ENCODE data around the gene HLA-DQB1.

GRCh38 chr6:32271400-32271716 is 47.5 kb upstream of the NOTCH4 start:
- PRO-cap, result no peak

DNA sequence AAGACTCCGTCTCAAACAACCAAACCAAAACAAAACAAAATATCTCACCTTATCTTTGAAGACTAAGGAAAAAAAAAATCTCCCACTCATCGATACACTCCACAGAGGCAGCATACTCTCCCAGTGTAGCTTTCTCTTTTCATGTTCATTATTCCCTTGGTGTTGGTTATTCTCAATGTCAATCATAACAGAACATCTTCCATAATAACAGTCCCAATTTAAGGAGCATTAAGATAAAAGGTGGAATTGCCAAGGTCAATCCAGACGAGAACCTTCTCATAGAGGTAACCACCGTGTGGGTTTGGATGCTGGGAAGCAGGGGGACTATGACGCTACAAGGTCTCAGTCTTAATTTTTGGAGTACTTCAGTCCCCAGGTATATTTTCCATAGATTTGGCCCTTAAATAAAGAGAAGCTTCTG is 1.7 kb downstream of the HLA-DRA start:
- PRO-cap, result no peak

DNA sequence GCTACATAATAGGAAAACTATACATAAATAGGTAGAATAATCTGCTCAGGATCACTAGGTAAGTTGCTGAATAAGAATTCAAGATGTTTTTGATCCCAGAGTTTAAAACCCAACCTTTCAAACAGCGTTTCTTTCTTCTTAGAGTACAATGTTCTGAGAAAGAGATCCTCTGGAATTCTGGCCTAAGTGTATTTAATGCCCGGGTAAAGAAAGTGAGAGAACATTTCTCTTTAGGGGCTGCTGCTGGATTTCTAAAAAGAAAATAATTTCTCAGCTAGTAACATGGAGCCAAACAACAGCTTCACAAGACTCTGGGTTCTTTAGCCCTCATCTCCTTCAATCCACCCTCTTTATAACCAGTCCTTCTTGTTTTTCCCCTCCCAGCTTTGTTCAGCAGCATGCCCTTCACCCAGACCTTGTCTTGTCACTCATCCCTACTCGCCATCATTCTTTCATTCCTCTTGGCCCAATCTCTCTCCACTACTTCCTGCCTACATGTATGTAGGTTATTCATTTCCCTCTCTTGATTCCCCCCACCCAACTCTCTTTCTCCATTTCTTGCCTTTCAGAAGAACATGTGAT is 2.3 kb downstream of the HLA-DRA start:
- PRO-cap, result no peak

GRCh38 chr6:32577360-32578244 is 12.0 kb downstream of the HLA-DRB1 start:
- PRO-cap, result unidirectional peak, minus-strand start at chr6:32577489

DNA sequence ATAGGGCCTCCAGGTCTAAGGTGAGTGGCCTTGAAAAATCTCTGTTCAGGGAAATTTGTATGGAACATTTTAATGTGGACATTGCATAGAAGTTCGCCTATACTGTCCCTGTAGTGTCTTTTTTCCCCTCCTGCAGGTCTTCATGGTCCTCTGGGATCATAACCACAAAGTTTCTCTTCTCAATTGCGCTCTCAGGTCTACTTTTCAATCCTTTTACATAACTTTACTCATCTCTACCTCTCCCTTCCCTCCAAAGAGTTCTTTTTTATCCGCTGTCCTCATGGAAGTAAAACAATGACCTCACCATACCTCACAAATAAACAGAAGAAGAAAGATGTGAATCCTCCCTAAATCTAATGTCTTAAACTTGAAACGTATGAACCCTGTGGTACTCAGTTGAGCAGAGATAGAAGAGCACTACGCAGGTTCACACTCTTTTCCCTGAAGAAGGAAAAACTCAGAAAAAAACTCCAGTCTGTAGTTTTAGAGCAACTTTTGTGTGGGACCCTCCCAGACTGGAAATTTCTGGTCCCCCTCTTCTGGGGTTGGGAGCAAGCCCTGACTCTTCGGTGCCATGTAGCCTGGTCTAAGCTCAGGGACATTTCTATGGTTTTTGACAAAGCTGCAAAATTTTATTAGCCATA is 12.0 kb upstream of the HLA-DQA1 start:
- PRO-cap, result no peak

DNA sequence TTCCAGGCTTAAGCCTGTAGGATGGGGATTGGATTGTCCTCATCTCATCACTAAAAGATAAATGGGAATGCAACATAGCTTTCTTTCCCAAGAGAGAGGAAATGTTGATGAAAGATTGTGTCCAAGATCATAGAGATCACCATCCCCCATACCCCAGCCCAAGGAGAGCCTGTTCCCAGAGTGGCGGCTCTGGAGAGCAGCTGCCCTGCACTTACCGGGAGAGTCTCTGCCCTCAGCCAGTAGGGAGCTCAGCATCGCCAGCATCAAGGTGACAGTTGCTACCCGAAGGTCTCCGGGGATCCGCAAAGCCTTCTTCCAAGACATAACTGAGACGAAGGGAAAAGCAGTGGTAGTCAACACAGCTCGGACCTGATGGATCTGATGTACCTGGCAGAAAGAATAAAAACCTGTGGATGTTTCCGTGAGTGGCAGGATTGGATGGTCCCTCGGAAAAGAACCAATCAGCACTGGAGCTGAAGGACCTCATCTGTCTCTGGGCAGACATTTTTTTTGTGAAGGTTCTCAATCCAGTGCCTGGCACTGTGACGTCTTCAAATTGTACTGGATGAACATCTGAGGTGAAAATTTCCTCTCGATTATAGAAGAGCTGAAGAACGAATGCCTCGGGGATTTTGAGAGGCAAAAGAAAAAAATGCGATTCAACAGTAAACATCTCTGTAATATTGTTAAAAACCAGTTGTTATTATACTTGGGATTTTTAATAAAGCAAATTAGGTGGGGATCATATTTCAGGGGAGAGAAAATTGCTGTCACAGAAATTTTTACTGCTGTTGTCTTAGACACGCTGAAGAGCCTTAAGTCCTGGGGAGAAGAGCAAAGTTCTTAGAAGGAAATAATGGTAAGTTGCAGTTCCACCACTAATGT is at the start of gene HLA-DQB1:
Gene HLA-DQB1 (minus strand): TSS at position 374 of the 885 bp plus-strand sequence.
- PRO-cap, result bidirectional peak, plus-strand start at position 595 of the sequence, minus-strand start at position 374 of the sequence

GRCh38 chr6:32685407-32686299 is 19.2 kb upstream of the HLA-DQB1 start:
- PRO-cap, result no peak

DNA sequence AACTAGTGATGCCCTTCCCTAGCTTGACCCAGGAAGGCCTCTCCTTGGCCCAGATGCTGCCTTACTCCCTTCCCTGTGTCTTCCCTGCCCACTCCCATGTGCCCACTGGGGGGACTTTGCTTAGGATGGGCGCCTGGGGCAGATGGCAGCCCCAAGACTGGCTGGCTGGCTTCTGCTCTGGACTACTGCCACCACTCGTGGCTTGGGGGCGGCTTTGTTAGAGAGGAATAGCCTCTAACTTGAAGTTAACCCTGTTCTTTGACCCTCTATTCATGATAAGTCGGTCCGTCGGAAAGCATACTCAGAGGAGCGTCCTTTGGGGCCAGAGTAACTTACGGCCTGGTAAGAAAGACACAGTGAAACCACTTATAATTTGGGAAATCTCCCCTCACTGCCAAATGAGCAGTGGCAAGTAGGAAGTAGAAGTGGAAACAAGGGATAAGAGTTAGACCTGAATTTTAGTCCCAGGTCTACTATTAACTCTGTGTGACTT is 853 bp downstream of the PSMB9 start:
- PRO-cap, result no peak

DNA sequence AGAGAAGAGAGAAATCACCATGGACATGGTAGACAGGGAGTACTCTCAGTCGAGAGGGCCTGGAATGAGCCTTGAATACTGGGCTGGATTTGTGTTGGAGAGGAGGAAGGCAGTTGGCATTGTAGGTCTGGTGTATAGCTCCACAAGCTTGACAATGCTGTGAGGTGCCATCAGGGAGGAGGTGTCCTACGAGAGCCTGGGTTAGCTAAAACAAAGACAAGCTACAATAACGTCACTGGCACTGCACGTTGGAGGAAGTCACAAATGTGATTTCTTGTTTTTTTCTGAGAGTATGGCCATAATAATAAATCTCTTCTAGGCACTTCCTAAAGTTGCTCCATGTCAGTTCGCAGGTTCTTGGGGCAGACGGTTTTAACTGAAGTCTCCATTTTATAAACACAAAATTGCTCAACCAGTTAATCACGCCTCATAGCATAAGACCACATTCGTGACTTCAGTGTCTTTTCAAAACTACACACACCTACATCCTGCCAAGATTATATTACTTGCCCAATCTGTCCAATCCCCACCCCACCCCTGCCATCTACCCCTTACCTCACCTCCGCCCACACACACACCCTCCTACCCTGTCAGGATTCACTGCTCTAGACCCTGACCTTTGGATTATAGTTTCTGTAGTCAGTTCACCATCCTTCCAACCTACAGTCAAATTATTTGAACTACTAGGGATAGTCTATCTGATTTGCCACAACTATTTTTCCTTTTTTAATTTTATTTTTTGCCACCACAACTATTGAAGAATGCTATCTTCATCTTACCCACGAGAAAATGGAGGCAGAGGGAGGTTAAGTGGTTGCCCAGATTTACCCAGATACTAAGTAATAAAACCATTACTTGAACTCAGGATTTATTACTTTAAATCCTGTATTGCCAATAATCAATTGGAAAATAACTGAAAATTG is 4.5 kb upstream of the HLA-DMB start:
- PRO-cap, result no peak

DNA sequence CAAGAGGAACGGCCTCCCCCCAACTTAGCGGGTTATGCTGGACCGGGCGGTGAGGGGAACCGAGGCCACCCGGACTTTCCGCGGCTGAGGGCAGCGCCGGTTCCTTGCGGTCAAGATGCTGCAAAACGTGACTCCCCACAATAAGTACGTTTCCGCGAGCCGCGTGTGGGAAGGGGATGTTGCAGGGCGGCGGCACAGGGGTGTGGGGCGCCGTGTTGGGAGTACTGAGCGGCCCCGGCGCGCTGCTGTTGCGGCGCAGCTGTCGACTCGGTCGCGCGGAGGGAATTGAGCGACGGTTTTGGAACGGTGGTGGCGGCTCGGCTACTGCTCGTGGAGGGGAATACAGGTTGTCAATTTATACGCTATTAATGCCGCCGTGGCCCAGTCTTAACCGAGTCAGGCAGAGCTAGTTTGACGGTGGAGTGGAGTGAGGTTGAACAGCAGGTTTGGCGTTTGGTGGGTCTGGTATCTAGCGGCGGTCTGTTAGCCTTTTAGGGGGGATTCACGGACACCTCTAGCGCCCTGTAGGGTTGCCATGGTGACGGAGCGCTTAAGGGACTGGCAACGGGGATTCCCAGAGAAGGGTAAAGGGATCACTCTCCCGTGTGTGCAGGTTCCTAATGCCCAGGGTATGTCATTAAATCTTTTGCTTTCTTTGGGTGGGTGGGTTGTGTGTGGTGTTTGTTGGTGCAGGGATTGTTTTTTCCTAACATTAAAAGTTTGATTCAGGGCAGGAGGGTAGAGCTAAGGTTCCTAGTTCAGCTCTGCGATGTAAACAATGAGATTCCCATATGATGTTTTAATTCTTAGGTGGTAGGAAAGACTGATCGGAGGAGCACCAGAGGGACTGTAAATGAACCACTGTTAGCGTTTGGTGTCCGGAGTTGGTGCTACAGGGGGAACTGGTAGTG is 4.6 kb downstream of the BRD2 start:
- PRO-cap, result bidirectional peak, plus-strand start at position 412 of the sequence, minus-strand start at position 117 of the sequence; bidirectional peak, plus-strand start at position 553 of the sequence, minus-strand start at position 482 of the sequence

DNA sequence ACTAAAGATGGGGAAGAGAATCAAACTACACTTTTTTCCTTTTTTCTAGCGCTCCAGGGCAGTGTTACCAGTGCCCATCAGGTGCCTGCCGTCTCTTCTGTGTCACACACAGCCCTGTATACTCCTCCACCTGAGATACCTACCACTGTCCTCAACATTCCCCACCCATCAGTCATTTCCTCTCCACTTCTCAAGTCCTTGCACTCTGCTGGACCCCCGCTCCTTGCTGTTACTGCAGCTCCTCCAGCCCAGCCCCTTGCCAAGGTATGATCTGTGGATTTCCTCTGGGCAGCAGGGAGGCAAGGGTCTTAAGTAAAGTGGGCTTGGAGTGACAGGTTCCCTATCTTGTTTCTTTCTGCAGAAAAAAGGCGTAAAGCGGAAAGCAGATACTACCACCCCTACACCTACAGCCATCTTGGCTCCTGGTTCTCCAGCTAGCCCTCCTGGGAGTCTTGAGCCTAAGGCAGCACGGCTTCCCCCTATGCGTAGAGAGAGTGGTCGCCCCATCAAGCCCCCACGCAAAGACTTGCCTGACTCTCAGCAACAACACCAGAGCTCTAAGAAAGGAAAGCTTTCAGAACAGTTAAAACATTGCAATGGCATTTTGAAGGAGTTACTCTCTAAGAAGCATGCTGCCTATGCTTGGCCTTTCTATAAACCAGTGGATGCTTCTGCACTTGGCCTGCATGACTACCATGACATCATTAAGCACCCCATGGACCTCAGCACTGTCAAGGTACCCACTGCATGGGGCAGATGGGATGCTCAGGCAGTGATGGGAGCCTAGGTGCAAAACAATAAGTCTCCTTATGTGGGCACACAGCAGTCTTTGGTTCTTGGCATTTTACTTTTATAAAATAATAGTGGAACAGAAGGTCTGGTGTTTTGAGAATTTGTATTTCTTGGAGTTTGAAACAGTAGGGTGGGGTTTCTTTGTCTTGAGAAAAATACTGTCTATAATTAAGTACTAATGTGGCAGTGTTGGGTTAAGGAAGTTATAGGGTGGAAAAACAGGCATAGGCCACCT is 8.1 kb downstream of the BRD2 start:
- PRO-cap, result no peak

- PRO-cap, result no peak
Measured at GRCh38 chr6:32978419-32978899, 10.1 kb downstream of the BRD2 start.

DNA sequence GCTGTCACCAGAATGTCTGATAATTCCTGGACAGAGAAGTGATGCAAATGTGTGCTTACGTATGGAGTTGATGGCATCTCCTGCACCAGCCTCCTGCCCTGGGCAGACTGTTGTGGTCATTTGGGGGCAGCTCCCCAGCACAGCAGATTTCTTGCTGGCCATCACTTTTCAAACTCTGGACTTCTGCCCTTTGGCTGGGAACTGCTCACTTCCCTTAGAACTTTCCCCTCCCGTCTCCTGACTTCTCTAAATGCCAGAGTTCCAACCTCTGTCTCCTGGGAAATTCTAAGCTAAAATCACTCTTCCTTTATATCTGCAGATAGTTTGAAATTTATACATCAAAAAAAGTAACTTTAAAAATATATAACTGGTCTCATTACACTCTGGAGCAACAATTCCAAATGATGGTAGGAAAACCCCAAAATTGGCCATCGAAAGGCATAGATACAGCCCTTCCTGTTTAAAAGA is 5.9 kb upstream of the HLA-DOA start:
- PRO-cap, result no peak

DNA sequence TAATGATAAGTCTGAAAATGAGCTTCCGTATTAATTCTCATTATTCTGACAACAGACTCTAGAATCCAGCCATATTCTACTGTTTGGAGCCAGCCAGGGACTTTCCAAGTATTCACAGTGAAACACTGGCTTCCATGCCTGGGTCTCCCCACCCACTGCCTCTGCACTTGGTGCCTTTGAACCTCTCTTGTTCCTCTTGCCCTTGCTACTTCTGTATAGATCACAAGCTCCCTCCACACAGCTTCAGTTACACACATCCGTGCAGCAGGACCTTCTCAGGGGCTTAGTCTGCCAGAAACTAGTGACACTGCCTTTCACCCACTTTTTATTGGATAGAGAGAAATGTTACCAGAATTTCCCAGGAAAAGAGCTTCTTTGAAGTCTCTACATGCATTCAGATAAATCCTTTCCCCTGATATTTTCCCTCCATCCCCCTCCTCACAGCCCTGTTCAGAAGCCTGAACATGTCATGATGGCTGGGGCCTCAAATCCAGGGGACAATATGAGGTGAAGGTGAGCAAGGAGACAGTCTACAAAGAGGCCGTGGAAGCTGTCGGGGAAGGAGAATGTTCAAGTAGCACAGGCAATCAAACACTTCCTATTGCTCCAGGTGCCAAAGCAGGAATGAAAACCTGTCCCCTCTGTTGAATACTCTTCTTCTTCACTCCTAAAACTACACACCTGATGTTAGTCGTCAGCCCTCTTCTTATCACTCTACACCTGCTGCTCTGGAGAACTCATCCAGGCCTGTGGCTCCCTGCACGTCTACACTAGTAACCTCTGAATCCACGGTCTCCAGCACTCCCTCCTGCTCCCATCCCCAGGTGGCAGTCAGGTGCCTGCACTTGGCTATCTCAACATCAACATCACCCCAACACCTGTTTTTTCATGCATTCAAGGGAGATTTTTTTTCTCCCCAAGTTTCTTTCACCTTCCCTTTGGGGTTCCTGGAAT is 20.2 kb upstream of the HLA-DOA start:
- PRO-cap, result bidirectional peak, plus-strand start at position 372 of the sequence, minus-strand start at position 239 of the sequence

- PRO-cap, result no peak
Measured at GRCh38 chr6:33057268-33057692, 18.5 kb upstream of the HLA-DPB1 start.

DNA sequence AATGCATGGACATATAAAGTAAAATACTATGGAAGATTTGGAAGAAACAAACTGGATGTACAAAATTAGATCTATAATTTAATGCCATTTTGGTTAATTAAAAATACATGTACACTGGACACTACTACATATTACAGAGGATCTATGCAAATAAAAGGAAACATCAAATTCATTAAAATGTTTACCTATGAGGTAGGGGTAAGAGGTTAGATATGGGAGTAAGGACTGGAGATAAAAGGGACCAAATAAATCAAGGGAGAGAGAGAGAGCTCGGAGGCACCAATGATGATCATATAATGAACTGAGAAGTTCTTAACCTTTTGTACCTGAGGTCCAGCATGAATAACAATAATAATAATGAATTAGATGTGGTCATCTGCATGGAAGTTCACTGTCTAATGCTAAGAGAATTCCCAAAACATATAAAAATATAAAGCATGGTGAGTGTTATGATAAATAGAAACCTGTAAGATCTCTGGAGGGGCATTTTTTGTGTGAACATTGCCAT is 8.1 kb upstream of the HLA-DPB1 start:
- PRO-cap, result no peak

GRCh38 chr6:33112231-33112656 is 36.5 kb downstream of the HLA-DPB1 start:
- PRO-cap, result unidirectional peak, plus-strand start at chr6:33112457

DNA sequence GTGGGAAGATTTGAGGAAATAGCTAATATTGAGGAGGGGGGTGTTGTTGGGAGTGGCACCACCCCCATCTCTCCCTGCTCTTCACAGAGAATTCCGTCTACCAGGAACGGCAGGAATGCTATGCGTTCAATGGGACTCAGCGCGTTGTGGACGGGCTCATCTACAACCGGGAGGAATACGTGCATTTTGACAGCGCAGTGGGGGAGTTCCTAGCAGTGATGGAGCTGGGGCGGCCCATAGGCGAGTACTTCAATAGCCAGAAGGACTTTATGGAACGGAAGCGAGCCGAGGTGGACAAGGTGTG is 41.0 kb downstream of the HLA-DPB1 start:
- PRO-cap, result no peak

DNA sequence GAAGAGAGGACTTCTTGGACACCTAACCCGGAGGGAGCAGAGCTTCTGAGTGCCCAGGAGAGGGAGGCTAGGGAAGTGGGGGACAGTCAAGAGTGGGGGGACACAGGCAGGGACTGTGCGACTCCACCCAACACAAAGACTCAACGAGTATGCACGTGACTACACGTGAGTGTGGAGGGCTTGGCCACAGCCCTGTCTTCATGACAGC is 30.3 kb downstream of the COL11A2 start:
- PRO-cap, result no peak

GRCh38 chr6:33207298-33207512 is 1.1 kb upstream of the RING1 start:
- PRO-cap, result no peak

Measured in fallopian tube (tissue), 1 donor.